Mesenchymal stem cell of Wharton's jelly (primary cell): ENCODE measurements around the genes DUSP29 and DUSP13.

GRCh38 chr10:73873354-73874095, 830 bp downstream of the CAMK2G start:
- CAGE, long polyA plus RNA, result no peak

- CAGE, long polyA plus RNA, result no peak
Observed at GRCh38 chr10:73956466-73957245, 41.3 kb upstream of the VCL start.

- CAGE, long polyA plus RNA, result no peak
Observed at GRCh38 chr10:73968136-73968685, 29.7 kb upstream of the VCL start.

- CAGE, long polyA plus RNA, result no peak
Observed at GRCh38 chr10:74025577-74026019, 27.7 kb downstream of the VCL start.

DNA sequence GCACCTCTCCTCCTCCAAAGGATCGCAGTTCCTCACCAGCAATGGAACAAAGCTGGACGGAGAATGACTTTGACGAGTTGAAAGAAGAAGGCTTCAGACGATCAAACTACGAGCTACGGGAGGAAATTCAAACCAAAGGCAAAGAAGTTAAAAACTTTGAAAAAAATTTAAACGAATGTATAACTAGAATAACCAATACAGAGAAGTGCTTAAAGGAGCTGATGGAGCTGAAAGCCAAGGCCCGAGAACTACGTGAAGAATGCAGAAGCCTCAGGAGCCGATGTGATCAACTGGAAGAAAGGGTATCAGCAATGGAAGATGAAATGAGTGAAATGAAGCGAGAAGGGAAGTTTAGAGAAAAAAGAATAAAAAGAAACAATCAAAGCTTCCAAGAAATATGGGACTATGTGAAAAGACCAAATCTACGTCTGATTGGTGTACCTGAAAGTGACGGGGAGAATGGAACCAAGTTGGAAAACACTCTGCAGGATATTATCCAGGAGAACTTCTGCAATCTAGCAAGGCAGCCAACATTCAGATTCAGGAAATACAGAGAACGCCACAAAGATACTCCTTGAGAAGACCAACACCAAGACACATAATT, 67.0 kb downstream of the ADK start:
- CAGE, long polyA plus RNA, result no peak

- CAGE, long polyA plus RNA, result no peak
Observed at GRCh38 chr10:74224044-74225043, 73.3 kb downstream of the ADK start.

DNA sequence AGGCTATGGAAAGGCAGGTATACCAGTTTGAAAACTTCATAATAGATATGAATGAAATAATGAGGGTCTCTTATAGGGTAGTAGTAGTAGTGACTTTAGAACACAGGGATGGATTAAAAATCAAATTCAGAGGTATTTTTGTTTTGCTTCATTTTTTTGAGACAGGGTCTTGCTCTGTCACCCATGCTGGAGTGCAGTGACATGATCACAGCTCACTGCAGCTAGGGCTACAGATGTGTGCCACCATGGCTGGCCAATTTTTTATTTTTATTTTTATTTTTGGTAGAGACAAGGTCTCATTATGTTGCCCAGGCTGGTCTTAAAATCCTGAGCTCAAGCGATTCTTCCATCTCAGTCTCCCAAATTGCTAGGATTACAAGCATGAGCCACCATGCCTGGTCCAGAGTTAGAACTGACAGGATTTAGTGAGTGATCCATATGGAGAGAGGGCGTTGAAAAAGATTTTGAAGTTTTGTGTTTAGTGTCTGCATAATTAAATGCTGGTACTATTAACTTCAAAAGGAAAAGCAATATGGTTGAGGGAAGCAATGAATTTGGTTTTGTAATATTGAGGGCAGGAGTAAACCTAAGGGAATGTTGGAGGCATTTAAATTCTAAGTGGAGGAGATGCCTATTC, 99.7 kb downstream of the ADK start:
- CAGE, long polyA plus RNA, result no peak

DNA sequence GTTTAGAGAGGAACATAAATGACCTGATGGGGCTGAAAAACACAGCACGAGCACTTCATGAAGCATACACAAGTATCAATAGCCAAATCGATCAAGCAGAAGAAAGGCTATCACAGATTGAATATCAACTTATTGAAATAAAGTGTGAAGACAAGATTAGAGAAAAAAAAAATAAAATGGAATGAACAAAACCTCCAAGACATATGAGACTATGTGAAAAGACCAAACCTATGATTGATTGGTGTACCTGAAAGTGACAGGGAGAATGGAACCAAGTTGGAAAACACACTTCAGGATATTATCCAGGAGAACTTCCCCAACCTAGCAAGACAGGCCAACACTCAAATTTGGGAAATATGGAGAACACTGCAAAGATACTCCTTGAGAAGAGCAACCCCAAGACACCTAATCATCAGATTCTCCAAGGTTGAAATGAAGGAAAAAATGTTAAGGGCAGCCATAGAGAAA, 197.7 kb downstream of the ADK start:
- CAGE, long polyA plus RNA, result no peak

DNA sequence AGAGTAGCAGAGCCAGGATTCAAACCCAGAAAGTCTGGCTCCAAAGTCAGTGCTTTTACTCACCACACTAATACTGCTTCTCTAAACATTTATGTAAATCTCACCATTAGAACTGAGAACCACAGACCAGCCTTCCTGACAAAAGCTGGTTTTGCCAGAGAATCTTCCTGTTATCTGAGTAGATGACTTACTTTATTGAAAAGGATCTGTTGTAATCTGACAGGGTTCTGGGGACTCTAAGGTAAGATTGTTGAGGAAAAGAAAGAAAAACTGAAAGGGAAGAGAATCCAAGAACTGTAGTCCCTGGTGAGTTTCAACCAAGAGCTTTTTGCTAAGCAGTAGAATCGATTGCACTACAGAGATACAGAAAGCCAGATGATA, 153.5 kb upstream of the KAT6B start:
- CAGE, long polyA plus RNA, result no peak

GRCh38 chr10:74738888-74739491, 87.4 kb upstream of the KAT6B start:
- CAGE, long polyA plus RNA, result no peak

- CAGE, long polyA plus RNA, result no peak
Observed at GRCh38 chr10:74819259-74819458, 7.2 kb upstream of the KAT6B start.

DNA sequence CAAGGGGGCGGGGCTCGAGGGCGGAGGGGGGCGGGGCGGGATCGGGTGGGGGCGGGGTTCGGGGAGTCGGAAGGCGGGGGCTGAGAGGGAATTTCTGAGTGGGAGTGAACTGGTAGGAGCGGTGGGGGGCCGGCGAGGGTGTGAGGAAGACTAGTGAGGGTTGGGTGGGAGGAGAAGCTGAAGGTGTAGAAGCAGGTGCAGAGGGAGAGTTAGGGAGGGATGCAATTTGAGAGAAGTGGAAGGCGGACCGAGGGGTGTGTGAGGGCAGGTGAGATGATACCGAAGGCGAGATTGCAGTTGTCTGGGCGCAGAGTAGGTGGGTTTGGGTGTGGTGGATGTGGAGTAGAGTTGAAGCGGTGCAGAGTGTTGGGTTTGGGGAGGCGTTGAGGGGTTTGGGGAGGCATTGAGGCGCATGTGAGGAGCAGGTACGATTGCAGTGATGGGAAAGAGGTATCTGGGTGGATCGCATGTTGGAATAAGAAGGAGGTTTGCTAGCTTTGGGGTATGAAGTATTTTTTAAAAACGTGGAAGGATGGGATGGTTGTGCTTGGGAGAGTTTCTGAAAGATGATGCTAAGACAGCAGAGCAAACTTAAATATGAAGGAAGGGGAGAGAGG, 711 bp downstream of the KAT6B start:
- CAGE, long polyA plus RNA, result no peak

- CAGE, long polyA plus RNA, result no peak
Observed at GRCh38 chr10:75020341-75021065, 52.9 kb downstream of the DUSP29 start.

GRCh38 chr10:75034948-75035527, 38.4 kb downstream of the DUSP29 start:
- CAGE, long polyA plus RNA, result no peak

DNA sequence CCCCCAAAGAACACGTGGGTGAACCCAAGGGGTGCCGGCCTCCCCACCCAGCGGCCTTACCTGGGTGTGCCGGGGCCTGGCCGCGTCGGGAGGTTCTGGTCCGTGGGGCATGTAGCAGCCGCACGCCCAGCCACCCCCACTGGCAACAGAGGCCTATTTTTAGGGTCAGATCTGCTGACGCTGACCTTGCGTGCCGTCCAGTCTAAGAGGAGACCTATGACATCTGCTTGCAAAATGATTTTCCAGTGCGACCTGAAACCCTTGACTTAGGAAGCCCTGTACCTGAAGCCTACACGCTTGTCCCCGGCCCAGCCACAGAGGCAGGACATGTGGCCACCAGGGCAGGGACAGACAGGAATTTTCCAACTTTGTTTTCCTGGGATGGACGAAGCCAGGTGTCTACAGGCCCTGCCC, at the start of gene DUSP29:
Gene DUSP29 (minus strand): TSS at position 134 of the 414 bp plus-strand sequence.
- CAGE, long polyA plus RNA, result no peak

GRCh38 chr10:75099409-75100298, at the start of gene DUSP13:
TSS of gene DUSP13 (minus strand) at chr10:75099512.
- CAGE, long polyA plus RNA, result no peak

GRCh38 chr10:75100363-75100936, 1.1 kb upstream of the DUSP13 start:
- CAGE, long polyA plus RNA, result no peak

DNA sequence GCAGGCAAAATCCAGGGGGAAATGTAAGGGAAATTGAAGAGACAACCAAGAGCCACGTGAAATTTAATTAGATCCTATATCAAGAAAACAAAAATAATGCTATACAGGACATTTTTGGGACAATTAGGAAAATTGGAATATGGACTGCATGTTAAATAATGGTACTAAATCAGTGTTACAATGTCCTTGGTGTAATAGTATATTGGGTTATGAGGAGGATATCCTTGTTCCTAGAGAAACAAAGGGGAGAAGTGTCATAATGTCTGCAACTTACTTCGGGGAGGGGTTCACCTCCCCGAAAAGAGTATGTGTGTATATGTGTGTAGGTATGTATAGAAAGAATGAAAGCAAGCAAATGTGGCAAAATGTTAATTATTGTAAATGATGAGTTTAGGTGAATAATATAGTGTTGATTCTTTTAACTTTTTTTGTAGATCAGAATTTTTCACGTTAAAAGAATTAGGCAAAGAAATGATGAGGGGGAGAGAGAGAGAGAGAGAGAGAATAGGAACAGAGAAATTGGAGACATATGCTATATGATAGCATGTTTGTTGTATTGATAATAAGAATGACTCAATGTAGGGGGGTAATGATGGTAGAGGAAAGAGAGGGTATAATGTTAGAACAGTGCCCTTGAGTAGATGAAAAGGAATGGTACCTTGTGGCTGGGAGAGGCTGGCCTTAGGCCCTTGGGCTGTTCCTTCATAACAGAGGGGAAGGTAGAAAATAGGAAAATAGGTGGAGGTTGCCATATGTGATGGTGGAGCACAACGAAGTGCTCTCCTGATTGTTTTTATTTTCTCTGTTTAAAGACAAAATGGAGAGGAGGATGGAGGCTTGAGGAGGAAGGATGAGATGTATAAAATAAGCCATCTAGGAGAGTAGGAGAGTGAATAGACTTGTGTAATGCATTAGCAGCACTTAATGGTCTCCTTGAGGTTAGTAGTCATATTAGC, 45.6 kb downstream of the SAMD8 start:
- CAGE, long polyA plus RNA, result no peak

DNA sequence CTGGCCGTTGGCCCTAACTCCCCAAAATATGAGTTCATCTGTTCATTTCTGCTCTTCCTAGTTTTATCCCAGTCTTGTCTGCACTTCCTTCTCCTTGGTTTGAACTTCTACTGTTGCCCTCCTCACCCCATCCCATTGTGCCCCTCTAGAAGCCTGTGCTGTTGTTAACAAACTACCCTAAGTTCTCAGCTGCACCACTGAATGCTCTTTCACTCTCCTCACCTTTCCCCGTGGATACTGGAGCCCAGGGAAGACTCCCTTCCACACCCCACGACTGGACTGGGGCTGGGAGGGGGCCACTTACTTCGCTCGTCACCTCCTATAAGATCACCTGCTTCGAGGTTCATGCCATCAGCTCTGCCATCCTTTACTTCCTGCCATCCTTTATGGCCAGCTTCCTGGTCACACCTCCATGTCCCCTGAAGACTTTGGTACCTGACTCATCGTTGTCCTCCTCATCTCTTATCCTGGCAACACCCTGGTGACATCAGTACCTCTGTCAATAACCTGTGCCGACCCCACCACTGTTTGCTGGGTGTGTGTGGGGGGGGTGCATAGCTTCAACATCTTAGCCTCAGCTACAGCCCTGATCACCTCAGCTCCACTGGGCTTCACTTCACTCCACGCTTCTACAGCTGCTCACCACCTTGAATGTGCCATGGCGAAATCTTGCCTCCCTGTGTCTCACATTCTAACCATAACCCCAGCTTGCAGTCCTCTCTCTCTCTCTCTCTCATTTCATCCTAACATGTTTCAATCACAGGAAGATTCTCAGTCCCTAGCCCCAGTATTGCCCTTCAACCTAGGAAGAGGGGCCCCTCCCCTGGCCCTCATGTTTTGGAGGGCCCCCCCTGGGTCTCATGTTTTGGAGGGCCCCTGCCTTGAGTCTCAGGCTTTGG, 8.7 kb upstream of the VDAC2 start:
- CAGE, long polyA plus RNA, result no peak

DNA sequence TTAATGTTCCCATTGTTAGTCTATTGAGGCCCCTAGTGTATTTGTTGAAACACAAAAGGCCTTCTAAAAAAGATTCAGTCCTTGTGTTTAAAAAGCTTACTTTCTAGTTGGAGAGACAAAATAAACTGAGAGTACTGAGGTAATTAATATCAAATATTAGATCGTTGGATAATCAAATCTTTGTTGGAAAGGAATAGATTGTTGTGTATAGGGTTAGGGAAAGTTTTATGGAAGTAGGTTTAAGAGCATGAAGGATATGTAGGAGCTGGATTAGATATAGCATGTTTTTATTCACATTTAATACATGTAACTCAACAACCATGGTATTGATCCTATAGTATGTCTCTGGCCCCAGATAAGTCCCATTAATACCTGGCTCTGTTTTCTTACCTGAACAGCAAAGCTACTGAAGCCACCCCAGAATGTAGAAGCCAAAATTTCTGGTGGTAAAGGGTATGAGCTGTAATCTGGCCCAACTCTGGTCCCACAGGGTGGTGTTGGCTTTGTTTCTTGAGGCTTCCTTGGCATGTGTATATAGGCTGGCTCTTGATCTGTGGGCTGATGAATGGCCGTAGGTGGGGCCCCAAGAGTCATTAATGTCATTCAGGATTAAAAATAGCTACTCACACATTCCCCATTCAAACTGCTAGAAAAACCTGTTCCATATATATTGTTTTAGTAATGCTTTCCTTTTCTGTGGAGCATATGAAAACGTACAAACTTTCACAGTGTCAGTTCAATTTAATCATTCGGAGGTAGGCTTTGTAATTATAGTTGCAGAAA, 5.8 kb downstream of the VDAC2 start:
- CAGE, long polyA plus RNA, result no peak